Metanephros (tissue), 2 donors: Measurements from ENCODE around the genes CENPH and MARVELD2.

- RAMPAGE, long total RNA = no peak
Observed at GRCh38 chr5:66960809-66961213, 235.8 kb downstream of the CD180 start.

GRCh38 chr5:67037087-67037450 lies 159.5 kb downstream of the CD180 start:
- RAMPAGE, long total RNA = no peak

- RAMPAGE, long total RNA = no peak
Observed at GRCh38 chr5:67187330-67187663, 9.3 kb downstream of the CD180 start.

DNA sequence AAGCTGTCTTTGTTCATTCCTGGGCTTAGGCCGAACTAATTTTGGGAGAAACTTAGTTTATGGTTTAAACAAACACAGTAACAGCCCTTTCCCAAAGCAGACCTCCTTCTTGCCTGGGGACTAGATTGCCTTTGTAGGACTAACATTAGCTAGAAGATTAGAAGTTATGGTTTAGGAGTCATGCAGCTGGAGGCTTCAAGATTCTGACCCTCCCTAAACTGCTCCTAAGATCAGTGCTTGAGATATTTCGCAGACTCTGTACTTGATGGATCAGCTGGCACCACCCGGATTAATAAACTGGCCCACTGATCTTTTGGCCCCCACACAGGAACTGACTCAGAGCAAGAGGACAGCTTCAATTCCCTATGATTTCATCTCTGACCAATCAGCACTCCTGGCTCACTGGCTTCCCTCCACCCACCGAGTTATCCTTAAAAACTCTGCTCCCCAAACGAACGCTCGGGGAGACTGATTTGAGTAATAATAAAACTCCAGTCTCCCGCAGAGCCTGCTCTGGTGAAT lies 36.3 kb upstream of the CD180 start:
- RAMPAGE, long total RNA = no peak

GRCh38 chr5:67606237-67606784 lies 409.7 kb upstream of the CD180 start:
- RAMPAGE, long total RNA = no peak

DNA sequence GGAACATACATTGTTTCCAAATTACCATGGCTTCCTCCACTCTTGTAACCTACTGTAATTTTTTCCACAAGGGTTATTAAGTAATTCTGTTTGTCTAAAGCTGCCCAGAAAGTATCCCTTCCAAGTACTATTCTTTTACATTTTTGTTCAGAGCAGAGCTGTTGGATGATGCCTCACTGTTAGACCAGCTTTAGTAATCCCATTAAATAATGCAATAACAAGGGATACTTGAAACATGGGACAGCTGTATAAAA lies 483.6 kb upstream of the CD180 start:
- RAMPAGE, long total RNA = no peak

DNA sequence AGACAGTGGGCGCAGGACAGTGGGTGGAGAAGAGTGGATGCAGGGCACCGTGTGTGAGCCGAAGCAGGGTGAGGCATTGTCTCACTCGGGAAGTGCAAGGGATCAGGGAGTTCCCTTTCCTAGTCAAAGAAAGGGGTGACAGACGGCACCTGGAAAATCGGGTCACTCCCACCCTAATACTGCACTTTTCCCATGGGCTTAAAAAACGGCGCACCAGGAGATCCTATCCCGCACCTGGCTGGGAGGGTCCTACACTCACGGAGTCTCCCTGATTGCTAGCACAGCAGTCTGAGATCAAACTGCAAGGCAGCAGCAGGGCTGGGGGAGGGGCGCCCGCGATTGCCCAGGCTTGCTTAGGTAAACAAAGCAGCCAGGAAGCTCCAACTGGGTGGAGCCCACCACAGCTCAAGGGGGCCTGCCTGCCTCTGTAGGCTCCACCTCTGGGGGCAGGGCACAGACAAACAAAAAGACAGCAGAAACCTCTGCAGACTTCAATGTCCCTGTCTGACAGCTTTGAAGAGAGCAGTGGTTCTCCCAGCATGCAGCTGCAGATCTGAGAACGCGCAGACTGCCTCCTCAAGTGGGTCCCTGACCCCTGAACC lies 435.3 kb upstream of the PIK3R1 start:
- RAMPAGE, long total RNA = no peak

GRCh38 chr5:67815421-67816504 lies 399.8 kb upstream of the PIK3R1 start:
- RAMPAGE, long total RNA = no peak

DNA sequence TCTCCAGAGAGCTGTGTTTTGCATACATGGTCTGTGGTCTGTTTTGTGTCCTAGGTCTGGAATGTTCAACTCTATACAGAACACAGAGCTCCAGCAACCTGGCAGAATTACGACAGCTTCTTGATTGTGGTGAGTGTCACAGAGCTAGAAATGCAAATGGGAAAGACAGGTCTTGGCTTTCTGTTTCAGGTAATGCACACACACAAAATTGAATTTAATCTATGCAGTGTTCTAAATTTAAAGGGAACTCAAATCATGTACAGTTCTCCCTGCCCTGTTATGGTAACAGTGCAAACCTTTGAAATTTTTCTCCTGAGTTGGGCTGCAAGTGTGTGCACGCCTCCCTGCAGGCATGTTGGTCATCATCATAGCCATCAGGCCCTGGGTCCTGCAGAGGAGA lies 58.3 kb downstream of the PIK3R1 start:
- RAMPAGE, long total RNA = no peak

- RAMPAGE, long total RNA = no peak
Observed at GRCh38 chr5:68657282-68657791, 436.5 kb upstream of the SLC30A5 start.

DNA sequence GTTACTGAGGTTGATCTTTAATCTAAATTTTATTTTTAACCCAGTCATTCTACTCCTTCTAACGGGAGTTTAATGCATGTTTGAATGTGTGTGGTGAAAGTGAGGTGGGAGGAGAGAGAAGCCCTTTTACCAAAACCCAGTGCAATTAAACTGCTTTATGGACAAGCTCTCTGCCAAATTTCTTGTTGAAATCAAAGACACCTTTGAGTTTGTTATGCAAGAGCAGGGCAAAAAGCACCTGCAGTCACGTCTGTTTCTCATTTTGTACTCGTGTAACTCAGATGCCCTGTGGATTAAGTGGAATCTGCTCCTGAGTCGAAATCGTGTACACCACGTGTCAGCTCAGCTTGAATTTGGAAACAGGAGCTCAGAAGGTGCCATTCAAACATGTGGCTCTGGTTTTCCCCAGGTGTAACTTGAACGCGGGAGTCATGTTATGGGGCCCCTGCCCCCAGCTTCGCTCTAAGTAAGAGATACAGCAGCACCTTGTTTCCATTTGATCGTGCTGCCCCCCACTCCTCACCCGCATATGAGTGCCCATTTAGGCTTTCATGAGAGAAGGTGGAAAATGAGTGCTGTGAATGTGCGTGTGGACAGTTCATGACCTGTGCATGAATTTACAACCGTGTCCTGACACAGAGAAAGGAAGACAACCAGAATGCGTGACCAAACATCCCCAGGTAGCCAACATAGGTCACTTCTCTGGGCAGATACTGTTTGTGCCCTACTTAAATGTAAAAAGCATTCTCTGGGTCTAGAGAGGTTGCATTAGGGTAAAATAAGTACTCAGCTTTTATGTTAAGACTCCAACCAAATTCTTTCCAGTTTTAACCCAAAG lies 347.0 kb upstream of the SLC30A5 start:
- RAMPAGE, long total RNA = no peak

- RAMPAGE, long total RNA = no peak
Observed at GRCh38 chr5:69188700-69189982, at the start of gene CENPH. TSS of gene CENPH (plus strand) at chr5:69189583.

DNA sequence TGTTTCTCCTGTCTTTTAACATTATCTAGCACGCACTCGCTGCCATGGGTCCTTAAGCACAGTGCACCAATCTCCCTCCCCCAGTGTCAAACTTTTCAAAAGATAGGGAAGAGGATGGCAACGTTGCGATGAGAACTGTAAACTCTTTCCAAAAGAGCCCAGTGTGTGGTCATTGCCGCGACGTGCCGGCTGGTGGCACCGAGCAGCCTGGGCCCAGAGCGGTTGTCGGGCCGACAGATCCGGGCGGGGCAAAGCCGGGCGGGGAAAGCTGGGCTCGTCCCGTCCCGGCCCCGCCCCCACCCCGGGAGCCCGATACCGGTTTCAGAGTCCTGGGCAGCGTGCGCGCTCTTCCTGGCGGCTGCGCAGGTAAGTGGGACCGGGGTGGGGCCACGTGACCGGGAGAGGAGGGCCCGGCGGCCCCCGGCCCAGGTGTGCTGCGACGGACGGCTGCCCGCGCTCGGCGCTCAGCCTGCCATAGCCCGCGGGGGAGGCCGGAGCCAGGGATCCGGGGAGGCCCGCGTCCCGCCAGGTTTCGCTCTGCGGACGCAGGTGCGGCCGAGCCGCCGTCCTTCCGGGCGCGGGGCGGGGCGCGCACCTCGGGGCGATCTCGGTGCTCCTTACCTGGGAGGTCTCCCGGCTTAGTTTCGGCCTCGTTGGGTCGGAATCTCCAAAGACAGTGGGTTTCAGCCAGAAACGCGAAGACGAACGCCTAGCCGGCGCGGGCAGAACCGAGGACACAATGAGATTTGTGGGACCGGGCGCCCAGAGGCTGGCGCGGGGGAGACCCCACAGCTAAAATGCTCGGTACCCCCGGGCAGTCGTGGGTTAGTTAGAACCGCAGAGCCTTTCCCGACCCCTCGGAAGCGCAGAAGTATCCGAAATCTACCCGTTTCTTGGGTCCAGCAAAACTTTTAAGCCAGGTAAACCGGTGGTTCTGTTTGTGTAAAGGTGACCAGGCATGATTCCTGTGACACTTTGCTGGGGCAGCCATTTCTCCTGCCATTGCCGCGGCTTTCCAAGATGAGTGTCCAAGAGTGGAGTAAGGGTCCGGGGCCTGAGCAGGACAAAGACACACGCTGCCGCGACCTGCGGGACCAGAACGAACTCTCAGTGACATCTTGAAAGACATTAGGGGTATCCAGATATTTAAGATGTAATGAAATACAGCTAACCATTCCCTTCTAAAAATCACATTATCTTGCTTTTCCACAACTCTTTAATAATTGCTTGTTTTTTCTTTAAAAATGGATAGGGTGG lies at the start of gene MARVELD2:
MARVELD2 (plus strand) TSS at position 312 of the 1,257 bp plus-strand sequence.
- RAMPAGE, long total RNA = no peak

DNA sequence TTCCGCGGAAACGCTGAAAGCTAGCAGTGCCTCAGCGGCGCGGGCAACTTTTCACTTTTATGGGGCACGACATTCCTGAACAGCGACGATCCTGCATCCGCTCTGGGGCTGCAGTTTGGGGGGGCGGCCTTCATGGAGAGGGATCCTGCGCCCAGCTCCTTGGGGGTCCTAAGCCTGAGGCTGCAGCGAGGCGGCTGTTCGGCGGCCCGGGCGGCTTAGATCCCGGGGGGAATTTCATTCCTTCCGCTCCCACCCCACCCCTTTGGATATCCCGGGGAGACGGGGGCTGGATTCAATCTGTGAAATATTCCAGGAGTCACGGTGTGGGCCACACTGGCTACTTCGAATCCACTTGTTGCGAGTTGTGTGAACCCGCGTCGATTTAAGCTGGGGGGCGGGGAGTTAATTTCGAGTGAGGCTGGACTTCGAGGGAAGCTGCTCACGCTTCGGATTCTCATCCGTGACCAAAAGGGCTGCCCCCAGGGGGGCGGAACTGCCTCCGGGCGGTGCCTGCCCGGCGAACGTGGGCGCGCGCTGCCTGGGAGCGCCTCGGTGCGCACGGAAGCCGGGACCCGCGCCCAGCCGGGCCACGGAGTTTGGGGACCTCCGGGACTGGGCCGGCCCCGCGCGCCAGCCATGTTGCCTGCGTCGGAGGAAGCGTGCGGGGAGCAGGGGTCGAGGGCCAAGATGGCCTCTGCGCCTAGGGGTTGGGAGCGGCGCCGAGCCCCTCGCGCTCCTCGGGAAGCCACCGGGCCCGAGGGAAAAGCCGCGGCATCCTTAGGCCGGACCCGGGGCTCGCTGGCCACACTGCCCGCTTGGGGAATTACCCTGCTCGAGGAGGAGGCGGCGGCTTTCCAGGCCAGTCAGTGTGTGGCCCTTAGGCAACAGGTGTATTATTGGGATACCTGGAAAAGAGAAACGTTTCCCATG lies 823 bp downstream of the OCLN start:
- RAMPAGE, long total RNA = no peak

- RAMPAGE, long total RNA = no peak
Observed at GRCh38 chr5:69509199-69509770, 16.7 kb downstream of the OCLN start.

DNA sequence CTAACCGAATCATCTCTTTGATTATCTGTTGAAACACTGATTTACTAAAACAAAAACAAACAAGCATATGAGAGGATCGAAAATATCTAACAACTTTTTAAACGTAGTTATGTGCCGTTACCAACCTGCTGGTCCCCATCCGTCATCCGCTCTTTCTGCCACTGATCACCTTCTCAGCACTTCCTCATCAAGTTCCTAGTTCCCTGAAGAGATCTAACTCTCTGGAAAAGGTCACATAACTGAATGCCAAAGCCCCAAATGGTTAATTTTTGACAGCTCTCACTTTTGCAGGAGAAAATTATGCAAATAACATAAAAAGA lies 8.9 kb upstream of the BDP1 start:
- RAMPAGE, long total RNA = no peak

DNA sequence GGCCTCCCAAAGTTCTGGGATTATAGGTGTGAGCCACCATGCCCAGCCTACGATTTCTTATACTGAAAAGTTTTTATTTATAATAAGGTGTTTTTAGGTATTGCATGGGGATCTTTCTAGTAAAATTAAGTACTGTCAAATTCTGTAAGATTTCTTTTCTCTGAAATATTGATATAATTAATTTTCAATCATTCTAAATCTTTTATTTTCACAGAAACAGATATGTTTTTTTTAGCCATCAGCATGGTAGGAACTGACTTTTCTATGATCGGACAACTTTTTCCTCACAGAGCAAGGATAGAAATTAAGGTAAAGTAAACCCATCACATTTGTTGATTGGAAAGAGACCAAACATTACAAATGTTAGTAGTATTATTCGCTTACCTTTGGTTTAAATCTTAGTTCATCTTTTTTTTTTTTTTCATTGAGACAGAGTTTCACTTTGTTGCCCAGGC lies 14.8 kb downstream of the BDP1 start:
- RAMPAGE, long total RNA = no peak

DNA sequence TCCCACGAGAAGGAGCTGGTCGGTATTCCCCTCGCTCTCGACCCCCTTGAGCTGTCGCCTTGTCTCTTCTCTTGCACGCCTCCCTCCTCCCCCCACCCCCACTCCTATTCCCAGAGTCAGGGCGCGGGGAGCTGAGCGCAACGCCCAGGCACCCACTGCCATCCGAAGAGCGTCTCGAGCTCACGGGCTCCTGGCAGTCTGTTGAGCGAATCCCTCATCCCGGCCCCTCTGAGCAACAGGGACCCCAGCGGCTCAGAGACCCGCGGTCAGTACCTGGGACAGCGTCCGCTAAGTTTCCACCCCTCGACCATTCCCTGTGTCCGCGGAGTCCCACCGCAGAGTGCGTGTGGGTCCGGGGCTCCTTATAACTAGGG lies 347 bp downstream of the CARTPT start:
- RAMPAGE, long total RNA = no peak

- RAMPAGE, long total RNA = no peak
Observed at GRCh38 chr5:71744014-71744466, 25.0 kb downstream of the CARTPT start.

GRCh38 chr5:71891719-71892023 lies 172.6 kb downstream of the CARTPT start:
- RAMPAGE, long total RNA = no peak